SK-N-MC (cell line): Measurements from ENCODE around the gene CCSER1.

GRCh38 chr4:89316764-89317568 lies 9.4 kb upstream of the GPRIN3 start:
- RRBS: no CpG with 5 or more reads among the region's 5 CpGs

DNA sequence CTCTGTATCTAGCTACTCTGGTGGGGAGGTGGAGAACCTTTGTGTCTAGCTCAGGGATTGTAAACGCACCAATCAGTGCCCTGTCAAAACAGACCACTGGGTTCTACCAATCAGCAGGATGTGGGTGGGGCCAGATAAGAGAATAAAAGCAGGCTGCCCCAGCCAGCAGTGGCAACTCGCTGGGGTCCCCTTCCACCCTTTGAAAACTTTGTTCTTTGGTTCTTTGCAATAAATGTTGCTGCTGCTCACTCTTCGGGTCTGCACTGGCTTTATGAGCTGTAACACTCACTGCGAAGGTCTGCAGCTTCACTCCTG lies 183.1 kb upstream of the GPRIN3 start:
- RRBS: no CpG with 5 or more reads among the region's 4 CpGs

- RRBS: no CpG with 5 or more reads among the region's 18 CpGs
Observed at GRCh38 chr4:89641035-89641632, 195.8 kb downstream of the SNCA start.

GRCh38 chr4:89753453-89753796 lies 83.5 kb downstream of the SNCA start:
- RRBS: no CpG with 5 or more reads among the region's 5 CpGs

DNA sequence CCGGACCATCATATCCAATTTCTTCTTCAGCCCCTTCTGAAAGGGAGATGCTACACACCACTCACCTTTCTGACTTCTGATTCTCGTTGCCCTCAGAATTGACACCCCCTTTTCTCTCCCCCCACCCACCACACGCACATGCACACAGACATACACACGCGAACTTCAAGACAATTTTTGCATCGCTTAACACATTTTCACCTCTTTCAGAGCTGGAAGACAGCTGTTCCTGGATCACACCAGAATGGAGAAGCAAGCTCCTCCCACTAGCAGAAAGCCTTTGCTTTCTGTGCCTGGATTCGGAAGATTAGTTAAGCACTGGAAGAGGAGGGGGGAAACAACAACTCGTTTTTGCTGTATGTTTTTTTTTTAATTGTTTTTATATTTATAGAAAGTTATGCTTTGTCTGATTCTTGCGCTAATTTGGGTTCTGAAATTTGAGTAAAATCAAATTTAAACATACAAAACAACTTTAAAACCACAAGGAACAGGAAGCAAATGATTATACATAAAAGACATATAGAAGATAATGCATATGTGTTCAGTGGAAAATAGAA lies 1.2 kb upstream of the SNCA start:
- RRBS: no CpG with 5 or more reads among the region's 9 CpGs

GRCh38 chr4:90127164-90128282 lies at the start of gene CCSER1:
TSS of gene CCSER1 (plus strand) at chr4:90127394.
- RRBS: 21% methylated on average over 49 of the region's 113 CpGs

DNA sequence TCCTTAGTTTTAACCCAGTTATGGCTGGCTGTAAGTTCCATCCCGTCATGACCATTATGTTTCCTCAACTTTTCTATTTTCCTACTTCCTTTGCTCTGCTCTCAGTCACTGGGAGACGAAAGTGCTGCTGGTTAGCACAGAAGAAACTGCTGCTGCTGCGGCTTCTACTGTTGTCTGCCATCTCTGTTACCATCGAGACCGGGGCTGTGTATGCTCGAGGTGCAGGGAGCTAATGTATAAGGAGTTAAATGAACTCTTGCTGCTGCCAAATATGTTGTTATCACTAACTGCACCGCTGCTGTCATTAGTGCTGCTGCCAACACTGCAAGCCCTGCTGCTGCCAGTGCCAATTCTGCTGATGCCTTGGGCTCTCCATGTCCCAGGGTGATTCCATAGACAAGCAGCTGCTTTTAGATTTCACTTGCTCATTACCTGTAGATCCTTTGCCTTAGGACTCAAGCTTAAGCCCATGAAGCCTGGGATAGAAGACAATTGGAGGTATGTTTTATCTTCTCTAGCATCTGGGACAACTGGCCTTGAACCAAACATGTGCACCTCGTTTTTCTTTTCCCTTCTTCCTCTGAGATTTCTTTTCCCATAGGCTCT lies 107.8 kb downstream of the CCSER1 start:
- RRBS: no CpG with 5 or more reads among the region's 8 CpGs

DNA sequence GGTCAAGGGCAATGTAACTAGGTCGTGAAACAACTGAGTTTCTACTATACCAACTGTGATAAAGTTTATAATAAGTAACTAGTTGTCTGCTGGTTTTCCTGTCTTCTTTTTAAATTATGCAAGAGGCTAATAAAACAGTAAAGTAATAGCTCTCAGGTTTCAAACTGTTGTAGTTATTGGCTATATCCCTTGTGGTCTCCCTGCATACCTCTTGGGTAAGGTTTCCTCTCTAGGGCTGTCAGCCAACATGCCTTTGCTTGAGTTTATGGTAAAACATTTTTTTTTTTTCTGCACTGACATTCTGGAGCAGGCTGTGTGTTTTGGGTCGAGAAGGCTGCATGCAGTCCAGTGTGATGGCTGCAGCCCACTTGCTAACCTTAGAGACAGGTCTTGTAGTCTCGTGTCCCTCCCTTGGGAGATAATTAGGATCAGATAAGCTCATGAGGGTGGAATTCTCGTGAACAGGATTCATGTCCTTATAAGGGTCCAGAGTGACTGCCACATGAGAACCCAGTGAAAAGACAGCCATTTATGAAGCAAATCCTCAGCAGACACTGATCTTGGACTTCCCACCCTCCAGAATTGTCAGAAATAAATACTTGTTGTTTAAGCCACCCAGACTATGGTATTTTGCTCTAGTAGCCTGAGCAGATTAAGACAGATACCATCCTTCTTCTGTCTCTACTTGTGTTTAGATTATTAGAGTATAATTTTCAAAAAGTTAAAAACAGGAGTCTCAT lies 831.2 kb downstream of the CCSER1 start:
- RRBS: no CpG with 5 or more reads among the region's 4 CpGs

DNA sequence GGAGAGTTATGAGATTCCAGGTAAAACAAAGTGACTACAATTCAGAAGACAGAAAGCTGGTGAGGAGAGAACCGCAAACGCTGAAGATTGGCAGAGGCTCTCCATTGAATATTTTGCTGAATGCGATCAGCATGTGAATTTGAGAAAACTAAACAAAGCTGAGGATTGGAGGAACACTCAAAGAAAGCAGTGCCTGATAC lies 407.3 kb upstream of the GRID2 start:
- RRBS: no CpG with 5 or more reads among the region's 3 CpGs

- RRBS: no CpG with 5 or more reads among the region's 12 CpGs
Observed at GRCh38 chr4:92443909-92444446, 140.2 kb downstream of the GRID2 start.

DNA sequence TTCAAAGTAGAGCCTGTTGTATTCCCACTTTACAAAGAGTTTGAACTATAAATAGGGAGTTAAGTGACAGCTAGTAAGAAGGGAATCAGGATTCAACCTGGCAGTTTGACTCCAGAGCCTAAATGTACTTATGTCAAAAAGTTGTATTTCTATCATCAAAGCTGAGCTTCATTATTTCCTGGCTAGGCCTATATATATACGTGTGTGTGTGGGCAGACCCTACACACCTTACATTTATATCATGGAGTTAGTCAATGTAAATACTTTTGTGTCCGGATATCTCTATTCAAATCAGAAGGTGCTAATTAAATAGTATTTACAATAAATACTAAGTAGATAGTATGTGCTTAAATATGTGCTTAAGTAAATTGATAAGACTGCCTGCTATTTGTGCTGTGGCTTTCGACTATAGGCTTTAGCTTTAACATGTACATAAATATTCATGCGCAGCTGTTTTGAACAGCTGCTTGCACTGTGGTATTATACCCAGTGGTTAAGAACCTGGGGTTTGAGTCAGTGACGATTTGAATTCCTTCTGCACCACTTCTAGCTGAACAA lies 37.4 kb downstream of the HPGDS start:
- RRBS: no CpG with 5 or more reads among the region's 5 CpGs

GRCh38 chr4:94408560-94409540 lies 42.9 kb upstream of the PDLIM5 start:
- RRBS: no CpG with 5 or more reads among the region's 5 CpGs

GRCh38 chr4:94410444-94411153 lies 41.1 kb upstream of the PDLIM5 start:
- RRBS: no CpG with 5 or more reads among the region's 13 CpGs

DNA sequence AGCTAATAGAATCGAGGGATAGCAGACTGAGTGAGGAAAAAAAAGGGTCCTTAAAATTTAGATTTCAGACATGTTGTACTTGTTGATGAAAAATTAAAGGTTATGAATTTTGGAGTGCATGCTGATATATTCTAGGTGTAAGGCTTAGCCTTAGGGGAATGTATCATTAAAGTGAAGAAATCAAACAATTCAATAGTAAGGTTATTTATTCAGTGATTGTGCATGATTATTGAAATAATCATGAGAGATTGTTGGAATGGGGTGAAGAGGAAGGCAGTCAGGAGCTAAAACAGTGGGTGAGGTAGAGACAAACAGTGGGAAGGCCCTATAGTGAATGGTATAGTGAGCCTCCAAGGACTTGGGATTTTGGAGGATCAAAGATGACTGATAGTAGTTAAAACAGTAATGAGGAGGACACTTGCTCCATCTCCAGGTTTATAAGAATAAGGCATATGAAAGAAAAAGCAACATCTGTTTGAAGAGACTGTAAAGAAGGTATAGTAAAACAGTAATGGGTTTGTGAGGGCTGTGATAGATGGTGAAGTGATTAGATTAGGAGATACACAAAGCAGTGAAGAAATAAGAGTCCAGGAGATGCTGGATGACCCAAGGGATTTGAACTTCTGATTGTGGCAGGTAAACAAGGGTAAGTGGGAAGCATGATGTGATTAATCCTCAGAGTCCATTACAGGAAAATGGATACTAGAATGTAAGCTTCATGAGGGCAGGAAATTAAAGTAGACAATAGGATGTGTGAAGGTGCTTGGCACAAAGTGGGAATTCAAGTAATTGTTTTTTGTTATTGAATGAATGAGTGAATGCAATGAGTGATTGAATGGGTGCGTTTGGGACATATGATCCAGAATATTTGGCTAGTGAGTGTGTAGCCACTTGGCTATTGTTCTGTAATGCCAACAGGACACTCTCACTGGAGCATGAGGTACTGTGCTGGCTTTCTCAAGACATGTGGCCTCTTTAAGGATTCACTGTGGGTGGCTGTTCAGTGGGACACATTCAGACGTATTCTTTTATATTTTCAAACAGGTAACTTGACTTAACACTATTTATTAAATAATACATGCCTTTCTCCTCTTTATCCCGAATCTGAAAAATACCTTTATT lies 148.1 kb downstream of the PDLIM5 start:
- RRBS: no CpG with 5 or more reads among the region's 4 CpGs

- RRBS: no CpG with 5 or more reads among the region's 1 CpG
Observed at GRCh38 chr4:94602901-94603419, 151.2 kb downstream of the PDLIM5 start.

DNA sequence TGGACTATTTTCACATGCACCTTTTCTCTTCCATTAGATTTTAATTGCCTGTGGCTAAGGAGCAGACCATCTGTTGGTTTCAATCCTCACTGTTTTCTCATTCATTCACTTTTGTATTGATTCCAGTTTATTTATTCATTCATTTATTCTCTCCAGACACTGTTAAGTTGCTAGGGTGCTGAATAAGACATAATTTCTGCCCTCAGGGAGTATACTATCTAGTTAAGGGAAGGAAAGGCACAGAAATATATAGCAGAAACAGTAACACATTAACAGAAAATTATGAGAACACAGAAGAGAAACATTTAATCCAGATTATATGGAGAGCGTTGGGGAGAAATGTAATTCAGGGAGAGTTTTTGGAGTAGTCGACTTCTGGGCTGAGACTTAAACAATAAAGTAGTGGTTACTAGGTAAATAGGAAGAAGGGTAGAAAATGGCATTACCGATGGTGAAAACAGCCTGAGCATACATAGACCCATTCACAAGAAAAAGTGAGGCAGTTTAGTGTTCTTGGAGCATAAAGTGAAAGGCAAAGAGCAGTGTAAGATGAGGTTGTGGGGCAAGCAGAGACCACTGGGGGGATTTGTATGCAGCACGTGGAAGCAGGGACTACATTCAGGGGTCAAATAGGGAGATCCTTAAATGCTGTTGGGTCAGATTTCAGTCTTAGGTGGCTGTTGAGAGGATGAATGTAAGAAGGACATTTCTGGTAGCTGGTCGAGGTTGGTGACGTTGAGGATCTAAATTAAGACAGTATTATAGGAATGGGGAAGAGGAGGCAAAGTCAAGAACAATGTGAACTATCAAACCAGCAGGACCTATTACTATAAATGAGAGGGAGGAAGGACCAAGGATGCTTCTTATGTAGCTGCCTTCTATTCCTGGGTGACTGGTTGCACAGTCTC lies 118.8 kb upstream of the BMPR1B start:
- RRBS: no CpG with 5 or more reads among the region's 6 CpGs

DNA sequence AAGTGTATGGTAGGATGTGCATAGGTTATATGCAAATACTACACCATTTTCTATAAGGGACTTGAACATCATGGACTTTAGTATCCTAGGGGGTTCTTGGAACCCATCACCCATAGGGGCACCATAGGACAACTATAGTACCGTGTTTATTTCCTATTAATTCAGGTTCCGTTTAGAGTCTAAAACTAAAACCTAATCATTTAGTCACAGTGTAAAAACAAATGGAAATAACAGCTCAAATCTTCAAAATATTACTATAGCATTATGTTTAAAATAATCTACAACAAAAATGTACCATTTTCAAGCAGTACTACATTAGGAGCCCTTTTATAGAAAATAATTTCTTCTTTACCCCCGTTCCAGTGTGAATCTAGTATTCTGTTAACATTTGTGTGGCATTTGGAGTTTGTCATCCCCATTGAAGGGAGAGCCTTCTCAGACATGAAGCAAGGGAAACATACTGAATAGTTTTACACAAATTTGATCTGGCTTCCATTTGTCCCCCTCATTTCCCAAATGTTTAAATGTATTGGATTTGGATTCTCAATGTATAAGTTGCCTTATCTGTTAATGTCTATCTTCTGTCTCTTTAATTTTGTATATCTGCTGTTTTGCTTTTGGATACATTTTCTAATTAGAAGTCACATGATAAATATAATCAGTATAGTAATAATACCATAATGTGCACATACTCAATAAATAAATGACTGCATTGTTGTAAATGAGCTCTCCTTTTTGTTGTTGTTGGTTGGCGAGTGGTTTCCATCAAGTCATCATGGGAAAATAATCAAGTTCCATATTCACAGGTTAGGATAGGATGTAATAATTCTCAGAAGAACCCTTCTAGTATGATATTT lies 90.0 kb upstream of the BMPR1B start:
- RRBS: no CpG with 5 or more reads among the region's 4 CpGs

GRCh38 chr4:95105789-95106366 lies 348.1 kb downstream of the BMPR1B start:
- RRBS: no CpG with 5 or more reads among the region's 4 CpGs

DNA sequence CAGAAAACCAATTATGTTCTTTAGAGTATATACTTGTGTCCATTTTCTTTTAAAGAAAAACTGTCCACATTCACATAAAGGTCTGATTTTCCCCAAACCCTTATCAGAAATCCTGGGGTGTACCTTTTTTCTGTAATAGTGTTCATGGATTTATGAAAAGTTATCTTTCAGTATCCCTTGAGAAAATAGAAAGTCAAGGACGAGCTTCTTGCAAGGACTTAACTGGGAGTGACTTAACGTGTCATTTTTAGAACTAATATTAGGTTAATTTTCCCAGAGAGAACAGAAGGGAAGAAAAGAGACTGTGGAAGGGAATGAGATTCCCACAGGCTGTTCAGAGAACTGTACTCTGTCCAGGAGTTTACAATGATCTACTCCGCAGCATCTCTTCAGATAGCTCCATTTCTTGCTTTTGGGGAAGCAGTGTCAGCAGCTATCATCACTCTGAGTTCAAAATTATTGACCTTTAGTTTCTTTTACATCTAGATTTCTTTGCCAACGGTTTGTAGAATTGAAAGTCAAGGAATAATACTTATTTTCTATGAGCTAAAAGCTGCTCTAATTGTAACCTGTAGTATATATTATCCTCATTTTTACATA lies 5.1 kb downstream of the UNC5C start:
- RRBS: no CpG with 5 or more reads among the region's 4 CpGs

GRCh38 chr4:98260000-98261071 lies 848 bp upstream of the RAP1GDS1 start:
- RRBS: 1% methylated on average over 27 of the region's 63 CpGs